Fibroblast of the aortic adventitia (primary cell): Measurements from ENCODE around the genes IFNW1, IFNA4 and IFNA14.

DNA sequence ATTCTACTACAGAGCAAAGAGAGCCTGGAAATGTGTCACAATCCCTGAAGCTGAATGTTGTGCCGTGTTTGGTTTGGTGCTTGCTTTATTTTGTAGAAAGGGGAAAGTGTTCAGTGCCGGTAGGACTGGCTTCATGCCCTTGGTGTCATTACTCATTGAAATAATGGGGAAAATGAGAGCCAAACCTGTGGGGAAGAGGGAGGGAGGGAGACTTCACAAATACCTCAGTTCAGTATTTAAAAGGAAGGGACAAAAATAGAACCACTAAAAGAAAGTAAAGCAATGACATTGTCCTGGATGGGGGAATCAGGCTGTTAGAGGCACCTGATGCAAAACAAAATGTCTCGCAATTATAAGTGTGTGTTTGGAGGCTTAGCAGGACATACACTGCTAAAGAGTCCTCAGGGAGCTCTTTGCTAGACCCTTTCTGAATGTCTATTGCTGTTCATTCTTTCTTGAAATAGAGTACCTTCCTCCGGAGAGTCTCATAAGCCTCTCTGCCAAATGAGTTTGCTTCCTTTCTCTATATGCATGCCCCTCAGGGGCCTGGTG is 26.6 kb upstream of the ADAMTSL1 start:
- CAGE, long polyA plus RNA: no peak

- CAGE, long polyA plus RNA: no peak
These were observed 10.4 kb downstream of the PLIN2 start for GRCh38 chr9:19116864-19117398.

- CAGE, long polyA plus RNA: no peak
These were observed 21.8 kb upstream of the PLIN2 start for GRCh38 chr9:19148982-19149666.

GRCh38 chr9:19155283-19156106 is 28.2 kb upstream of the PLIN2 start:
- CAGE, long polyA plus RNA: no peak

DNA sequence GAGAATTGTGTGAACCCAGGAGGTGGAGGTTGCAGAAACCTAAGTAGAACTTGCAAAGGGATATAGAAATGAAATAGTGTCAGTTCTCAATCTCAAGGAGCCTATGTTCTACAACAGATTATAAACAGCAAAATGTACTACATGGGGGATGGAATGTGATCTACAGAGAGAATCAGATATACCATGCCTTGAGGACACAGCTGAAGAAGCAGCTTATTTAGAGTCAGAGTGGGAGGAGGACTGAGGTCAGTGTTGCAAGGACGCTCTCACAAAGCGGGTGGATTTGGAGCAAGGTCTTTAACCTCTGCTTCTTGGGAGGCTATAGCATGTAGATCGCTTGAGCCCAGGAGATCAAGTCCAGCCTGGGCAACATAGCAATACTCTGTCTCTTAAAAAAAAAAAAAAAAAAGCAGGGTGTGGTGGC is 32.8 kb upstream of the PLIN2 start:
- CAGE, long polyA plus RNA: no peak

DNA sequence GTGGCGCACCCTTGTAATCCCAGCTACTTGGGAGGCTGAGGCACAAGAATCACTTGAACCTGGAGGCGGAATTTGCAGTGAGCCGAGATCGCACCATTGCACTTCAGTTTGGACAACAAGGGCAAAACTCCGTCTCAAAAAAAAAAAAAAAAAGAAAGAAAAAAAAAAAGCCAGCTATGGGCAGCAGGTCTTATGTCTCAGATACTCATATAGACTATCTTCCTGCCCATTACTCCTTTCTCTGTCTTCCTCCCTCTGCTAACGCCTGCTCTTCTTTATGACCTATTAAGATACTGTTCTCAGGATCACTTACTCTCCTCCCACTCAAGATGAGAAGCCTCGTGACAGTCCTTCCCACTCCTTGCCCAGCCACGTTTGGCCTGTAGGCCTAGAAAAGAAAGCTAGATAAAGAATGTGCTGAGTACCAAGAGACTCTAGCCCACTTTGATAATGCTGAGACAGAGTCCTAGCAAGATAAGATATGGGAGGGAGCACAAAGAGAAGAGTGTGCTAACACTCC is 6.9 kb upstream of the DENND4C start:
- CAGE, long polyA plus RNA: no peak

- CAGE, long polyA plus RNA: no peak
These were observed 564 bp downstream of the DENND4C start for GRCh38 chr9:19230972-19231541.

- CAGE, long polyA plus RNA: no peak
These were observed 4.7 kb downstream of the RPS6 start for GRCh38 chr9:19375162-19375811.

- CAGE, long polyA plus RNA: no peak
These were observed 1.6 kb downstream of the RPS6 start for GRCh38 chr9:19378113-19379088.

- CAGE, long polyA plus RNA: no peak
These were observed 33.0 kb downstream of the ACER2 start for GRCh38 chr9:19441659-19442343.

DNA sequence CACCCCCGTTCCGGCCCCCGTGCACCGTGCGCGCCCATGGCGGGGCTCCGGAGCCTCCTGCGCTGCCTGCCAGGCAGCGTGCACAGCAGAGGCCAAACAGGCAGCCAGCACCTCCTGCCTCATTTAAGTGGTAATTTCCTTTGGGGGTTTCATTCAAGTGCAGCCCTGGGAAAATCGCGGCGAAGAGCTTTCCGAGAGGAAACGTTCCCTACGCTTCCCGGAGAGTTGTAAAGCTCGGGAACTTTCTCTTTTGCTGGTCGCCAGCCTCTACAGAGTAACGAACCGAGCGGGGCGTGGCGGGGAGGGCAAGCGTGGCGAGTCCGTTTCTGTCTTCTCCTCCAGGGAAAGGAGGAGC is 145.6 kb upstream of the SLC24A2 start:
- CAGE, long polyA plus RNA: no peak

GRCh38 chr9:20551216-20551815 is 71.0 kb downstream of the MLLT3 start:
- CAGE, long polyA plus RNA: no peak

GRCh38 chr9:21080172-21080378 is 2.3 kb upstream of the IFNB1 start:
- CAGE, long polyA plus RNA: no peak

GRCh38 chr9:21141662-21142067 is at the start of gene IFNW1:
TSS of gene IFNW1 (minus strand) at chr9:21141832.
- CAGE, long polyA plus RNA: no peak

- CAGE, long polyA plus RNA: no peak
These were observed at the start of gene IFNA4 for GRCh38 chr9:21187479-21187784. TSS of gene IFNA4 (minus strand) at chr9:21187587.

DNA sequence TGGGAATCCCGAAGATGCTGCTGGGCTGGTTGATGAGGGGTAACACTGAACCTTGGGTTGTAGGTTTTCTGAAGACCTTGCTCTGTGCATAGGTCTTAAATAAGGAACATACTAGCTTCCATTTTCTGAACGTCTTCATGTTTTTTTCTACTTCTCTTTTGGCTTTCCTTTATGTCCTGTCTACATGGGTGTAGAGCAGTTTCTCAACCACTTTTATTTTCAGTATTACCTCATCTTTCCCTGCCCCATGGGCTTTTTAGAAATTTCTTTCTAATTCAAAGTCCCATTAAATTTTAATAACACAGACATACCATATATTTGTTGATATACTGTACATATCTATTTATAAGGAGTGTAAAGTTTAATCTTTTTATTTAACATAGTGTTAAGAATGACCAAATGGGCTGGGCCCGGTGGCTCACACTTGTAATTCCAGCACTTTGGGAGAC is at the start of gene IFNA14:
Gene IFNA14, minus strand, starts transcription at position 70 of the 449 bp plus-strand sequence.
- CAGE, long polyA plus RNA: no peak

DNA sequence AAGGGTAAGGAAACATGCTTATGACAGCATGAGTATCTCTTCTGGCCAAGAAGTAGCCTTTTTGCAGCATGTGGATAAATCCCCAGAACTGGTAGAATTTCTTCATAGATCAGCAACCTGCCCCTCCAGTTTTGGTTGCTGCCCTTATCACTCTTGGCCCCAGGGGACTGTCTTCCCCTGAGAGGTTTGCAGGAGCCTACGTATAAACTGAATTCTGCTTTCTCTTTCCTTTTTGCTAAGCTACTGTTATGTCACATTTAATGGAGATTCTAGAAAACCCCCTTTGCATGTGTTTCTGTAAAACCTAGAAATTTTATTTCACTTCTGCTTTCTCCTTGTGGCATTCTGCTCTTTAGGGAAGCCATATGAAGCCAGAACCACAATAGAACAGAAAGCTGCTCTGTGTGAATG is 3.5 kb downstream of the IFNA2 start:
- CAGE, long polyA plus RNA: no peak

DNA sequence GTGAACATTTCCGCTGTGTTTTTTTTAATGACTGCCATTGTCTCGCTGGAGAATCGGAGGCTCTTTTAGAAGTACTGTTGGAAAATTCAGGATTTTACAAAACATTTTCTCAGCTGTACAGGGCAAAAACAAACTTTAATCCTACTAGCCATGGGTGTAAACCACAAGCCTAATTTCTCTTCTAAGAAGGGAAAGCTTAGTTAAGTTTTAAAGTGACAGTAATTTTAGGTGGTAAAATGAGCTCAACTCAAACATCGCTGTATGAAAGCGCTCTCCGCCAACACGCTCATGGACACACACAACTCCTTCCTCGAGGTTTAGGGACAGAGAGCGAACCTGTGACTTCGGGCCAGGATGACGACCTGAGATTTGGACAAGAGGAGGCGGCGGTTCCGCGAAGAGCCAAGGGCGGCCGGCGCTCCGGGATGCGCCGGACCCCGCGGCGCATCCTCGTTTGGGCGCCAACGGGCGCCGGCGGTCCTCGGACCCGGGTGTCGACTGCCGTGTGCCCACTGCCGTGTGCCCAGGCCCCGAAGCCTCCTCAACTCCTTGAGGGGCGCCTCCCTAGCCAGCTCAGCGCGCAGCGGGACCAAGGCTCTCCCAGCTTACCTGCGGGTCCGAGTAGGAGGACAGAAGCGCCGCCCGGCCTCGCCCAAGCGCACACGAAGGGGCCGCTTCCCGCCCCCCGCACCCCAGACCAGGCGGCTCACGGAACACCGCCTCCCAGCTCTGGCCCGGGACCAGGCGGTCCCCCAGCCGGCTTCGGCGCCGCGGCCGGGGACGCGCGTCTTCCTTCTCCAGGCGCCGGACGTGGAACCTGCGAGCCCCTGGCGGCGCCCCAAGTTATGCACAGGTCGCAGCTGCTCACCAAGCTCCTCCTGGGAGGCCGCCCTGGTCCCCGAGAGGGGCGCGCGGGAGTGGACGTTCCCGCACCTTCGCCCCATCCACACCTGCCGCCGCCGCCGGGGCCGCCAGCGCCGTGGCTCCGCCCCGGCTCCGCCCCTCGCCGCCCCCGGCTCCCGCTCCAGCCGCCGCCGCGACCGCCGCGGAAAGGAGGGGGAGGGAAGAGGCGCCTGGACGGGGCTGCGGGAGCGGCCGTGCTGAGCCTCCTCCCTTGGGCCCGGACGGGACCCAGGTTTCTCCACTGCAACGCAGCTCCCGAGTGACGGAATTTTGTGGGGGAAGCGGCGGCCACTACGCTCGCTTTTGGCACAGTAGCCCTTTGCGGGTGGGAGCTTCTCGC is 77.2 kb upstream of the IFNE start:
- CAGE, long polyA plus RNA: no peak

DNA sequence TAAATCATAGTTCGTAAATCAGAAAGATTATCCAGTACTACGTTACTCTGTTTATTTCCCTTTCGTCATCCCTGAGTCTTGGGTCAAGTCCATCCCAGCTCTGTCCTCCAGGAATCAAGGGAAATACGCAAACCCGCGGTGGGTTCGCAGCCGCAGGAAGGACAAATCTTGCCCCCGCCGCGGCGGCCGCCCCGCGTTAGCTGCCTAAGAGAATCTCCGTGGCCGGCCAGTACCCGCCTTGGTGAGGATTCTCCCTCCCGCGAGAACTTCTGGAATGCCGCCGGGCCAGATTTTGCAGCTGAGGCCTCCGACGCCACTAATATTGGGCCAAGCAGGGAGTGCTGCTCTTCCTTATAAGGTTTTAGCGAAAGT is 453 bp upstream of the MTAP start:
- CAGE, long polyA plus RNA: no peak

DNA sequence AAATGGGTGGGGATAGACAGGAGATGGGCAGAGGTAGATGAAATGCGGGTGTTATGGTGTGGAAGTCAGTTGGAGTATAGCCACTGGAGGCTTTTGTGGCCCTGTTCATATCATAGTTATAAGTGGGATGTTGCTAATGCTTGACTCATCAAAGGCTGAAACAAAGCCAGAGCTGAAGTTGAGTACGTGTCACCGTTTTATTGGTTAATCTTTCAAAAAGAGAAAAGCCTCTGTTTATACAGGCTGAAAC is 33.9 kb downstream of the MTAP start:
- CAGE, long polyA plus RNA: no peak